ReNcell CX (cell line): ENCODE measurements around a stretch of chr18.

GRCh38 chr18:34822031-34822609 is 112.0 kb downstream of the DTNA start:
- PRO-cap, result no peak

- PRO-cap, result no peak
Observed at GRCh38 chr18:34977908-34978742, 63.1 kb upstream of the MAPRE2 start.

- PRO-cap, result no peak
Observed at GRCh38 chr18:35048062-35048494, 6.9 kb downstream of the MAPRE2 start.

GRCh38 chr18:35075121-35075758 is 34.0 kb downstream of the MAPRE2 start:
- PRO-cap, result no peak

DNA sequence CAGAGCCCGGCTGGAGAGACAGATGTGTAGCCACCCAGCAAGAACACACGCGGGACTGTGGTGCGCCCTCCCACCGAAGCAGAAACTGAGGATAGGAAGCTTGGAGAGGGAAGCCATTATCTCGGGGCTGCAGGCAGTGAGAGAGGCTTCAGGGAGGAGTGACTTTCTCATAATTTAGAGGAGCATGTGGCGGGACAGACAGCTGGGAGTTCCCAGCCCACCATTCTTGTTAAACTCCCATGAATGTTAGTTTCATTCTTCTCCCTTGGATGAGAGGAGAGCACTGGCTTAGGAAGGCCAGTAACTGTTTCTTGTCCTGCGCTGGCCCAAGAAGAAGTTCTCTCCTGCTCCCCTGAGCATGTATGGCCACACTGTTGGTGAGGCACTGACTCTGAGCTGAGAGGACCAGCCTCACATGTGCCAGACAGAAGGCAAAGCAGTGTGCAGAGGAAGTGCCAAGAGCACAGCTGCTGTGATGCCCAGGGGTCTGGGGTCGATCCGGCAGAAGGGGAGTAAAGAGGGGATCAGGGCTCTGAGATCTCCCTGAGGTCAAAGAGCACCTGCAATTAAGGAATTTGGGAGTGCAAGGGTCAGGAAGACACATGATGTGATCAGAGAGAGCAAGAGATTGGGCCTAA is 96.6 kb downstream of the MAPRE2 start:
- PRO-cap, result no peak

DNA sequence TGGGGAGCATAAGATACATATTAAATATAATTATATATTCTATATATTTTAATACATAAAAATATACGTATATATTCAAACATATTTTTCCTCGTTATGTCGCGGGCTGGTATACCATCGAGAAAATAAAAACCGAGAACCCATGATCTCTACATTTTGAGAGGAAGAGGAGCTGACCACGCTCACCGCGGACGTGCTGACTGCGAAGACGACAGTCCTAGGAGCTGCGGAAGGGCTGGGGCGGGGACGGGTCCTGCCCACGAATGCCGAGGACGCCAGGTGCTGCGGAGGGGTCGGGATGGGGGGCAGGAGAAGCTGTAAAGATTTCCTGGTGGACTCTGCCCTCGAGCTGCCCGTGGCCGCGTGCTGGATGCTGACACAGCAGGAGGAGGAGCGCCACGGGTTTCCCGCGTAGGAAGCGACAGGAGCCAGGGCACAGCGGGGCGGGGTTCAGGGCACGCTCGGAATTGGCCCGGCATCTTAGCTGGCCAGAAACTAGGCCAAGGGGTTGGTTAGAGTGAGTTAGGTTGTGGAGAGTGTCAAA is 22.3 kb downstream of the ZSCAN30 start:
- PRO-cap, result no peak

DNA sequence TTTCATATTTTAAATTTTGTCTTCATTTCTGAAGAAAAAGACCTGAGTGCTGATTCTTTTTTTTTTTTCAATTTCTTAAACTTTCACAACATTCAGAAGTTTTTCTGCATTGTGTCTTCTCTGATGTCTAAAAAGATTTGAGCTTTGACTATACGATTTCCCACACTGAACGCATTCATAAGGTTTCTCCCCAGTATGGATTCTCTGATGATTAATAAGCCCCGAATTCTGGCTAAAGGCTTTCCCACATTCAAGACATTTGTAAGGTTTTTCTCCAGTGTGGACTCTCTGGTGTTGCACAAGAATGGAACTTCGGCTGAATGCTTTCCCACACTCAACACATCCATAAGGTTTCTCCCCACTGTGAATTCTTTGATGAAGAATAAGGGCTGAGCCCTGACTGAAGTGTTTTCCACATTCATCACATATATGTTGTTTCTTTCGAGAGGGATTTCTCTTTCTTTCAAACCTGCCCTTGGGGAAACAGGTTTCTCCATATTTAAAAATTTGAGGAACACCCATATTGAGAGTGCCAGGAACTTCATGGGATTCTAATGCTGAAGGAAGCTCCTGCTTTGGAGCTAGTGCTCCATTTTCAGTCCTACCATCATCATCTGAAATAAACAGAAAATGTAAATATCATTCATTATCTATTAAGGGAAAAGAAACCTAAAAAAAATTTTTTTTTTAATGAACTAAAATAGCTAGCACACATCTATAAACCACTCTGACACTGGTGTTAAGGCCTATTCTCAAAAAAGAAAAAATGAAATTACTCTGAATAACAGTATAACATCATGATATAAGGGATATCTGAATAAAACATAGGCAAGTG is 6.8 kb downstream of the ZNF24 start:
- PRO-cap, result no peak

DNA sequence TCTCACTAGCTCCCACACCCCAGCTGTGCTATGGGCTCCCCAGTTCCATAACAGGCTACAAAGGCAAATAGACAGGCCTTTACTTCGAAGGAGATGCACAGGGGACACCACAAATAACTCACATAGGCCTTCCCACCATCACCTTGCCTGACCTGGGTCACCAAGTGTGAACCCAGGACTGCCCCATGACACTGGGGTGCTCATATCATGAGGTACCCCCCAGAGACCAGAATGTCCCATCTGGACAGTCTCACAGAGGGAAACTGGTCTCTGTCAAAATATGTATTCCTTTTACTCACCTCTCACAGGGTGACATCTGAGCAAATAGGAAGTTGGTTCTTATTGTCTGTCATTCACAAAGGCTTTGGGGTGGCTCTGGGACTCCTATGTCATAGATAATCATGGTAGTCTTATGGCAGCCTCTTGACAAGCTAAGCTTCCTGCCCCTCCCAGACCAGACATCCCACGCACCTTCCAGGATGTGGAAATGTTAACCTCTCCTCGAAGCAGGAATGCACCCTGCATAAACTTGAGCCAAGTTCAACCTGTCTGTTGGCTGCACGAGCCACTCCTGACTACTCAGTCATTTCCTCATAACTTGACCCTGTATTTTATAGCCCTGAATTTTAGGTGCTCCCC is 15.2 kb upstream of the INO80C start:
- PRO-cap, result no peak

DNA sequence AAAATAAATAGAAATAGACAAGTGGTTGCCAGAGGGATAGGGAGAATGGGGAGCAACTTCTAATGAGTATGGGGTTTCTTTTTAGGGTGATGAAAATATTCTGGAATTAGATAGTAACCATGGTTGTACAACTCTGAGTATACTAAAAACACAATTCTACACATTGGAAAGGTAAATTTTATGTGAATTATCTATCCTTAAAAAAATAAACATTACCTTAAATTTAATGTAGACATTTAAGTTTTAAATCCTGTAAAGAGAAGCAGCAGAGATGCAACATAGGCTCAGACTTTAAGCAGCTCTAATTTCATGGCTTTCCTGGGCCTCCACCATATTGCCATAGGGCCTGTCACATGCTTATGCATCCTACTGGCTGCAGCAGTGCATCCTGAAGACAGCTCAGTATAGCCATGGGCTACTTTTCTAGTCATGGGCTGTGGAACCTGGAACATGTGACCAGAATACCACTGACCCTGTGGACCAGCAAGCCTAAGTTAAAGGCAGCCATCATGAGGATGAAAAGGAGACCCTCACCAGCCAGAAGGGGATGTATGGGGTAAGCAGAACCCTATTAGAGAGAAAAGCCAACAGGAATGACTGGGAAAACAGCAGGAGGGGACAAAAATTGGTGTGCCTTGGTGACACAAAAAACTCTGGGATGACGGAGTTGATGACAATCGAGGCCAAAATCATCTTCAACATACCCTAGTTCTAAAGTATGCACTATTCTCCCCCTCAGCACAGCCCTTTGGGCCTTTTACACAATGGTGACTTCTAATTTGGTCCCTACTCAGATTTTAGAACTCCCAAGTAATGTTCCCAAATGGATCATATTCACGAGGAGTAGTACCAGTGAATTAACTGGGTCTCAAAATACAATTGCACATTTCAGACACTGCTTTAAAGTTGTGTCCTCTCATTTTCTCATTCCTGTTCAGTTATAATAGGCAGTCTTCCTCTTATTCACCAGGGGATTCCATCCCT is 10.8 kb downstream of the C18orf21 start:
- PRO-cap, result no peak

DNA sequence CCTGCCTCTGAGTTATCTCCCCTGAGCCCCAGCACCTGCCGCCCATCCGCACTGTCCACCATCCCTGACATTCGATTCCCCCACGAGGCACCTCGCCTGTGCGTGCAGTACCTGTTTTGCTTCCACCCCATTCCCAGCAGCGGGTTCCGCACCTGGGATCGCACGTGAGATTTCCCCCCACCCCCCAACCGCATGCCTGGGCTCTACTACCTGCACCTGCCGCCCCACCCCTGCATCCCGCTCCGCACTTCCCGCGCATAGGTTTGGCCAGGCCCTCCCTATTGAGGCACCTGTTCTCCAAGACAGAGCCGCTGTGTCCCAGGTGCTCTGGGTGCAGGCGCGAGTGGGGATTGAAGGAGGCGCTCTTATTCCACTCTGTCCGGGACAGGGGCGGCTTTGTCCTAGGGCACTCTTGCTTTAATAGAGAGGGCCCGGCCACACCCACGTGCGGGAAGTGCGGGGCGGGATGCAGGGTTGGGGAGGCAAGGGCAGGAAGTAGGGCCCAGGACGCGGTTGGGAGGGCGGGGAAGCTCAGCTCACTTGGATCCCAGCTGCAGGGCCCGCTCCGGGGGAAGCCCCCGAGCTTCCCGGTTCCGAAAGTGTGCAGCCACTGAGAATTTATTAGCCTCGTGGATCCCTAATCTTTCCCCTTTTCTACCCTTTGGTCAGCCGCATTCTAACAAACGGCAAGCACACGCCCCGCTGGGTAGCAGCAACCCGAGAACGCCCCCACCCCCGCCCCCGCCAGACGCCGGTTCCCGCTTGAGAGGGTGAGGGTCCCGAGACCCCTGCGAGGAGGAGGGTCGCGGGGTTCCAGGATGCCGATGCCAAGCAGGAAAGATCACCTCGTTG is 681 bp upstream of the MOCOS start:
- PRO-cap, result no peak

DNA sequence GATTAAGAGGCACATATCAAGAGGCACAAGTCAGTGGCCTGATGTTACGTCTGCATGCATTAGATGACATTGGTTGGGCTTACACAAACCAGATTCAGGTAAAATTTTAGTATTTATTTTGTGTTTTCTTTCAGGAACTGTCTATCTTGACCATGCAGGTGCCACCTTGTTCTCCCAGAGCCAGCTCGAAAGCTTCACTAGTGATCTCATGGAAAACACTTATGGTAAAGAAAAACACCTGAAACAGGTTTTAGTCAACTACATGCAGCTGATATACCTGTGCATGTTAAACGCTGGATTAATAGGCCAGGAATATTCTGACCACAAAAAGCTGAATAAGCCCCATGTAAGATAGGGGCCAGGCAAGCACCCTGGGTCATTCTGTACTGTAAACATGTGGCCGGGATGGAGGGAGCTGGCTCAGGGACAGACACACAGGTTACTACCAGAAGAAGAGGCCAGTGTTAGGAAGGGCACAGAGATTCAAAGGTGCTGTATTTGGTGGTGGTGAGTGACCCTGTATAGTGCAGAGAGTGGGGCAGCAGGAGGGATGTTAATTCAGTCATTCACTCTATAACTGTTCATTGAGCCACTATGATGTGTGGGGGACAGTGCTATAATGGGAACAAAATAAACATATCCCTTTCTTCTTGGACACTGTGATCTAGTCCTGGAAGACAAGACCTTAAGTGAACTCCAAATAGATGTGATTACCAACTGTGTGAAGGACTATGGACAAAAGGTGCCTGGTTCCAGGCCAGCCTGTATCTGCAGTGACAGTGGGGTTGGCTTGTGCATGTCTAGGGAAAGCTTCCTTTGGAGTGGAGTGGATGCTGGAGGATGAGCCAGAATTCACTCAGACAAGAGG is 8.1 kb downstream of the MOCOS start:
- PRO-cap, result no peak

GRCh38 chr18:36348826-36349368 is 51.4 kb downstream of the FHOD3 start:
- PRO-cap, result no peak

DNA sequence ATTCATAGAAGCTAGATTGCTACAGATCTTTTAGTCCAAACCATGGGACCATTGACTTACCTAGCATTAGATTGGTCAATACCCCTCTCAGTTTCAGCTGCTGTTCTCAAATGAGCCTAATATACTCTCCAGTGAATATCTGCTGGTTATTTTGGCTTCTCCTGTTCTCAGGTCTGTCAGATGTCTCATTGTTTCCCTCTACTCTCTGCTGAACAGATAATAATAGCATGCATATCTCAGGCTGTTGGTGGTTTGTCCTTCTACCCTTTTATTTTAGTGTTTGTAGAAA is 99.5 kb downstream of the FHOD3 start:
- PRO-cap, result no peak

- PRO-cap, result no peak
Observed at GRCh38 chr18:36693949-36694705, 134.7 kb downstream of the TPGS2 start.

- PRO-cap, result no peak
Observed at GRCh38 chr18:36829318-36829626, 345 bp downstream of the KIAA1328 start.

GRCh38 chr18:37450431-37450809 is 115.2 kb downstream of the CELF4 start:
- PRO-cap, result no peak

GRCh38 chr18:37995009-37995275 is 429.3 kb upstream of the CELF4 start:
- PRO-cap, result no peak

DNA sequence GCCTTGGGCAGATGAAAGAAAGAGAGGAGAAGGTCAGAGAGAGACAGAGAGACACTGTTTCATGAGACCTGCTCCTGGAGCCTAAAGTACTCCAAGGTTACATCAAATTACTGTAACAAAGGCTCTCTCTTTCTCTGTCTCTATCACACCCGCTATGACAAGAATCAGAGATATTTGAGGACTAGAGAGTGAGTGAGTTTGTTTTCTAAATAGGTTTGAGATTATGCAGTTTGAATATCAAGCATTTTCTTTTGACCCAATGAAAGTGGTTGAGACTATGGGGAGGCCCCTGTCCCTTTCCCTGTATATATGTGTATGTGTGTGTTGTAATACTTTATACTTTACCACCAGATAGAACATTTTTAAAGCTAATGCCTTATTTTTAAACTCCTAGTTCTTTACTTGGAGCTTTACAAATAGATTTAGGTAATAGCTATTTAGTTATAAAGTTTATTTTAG is 1869.8 kb upstream of the PIK3C3 start:
- PRO-cap, result no peak

DNA sequence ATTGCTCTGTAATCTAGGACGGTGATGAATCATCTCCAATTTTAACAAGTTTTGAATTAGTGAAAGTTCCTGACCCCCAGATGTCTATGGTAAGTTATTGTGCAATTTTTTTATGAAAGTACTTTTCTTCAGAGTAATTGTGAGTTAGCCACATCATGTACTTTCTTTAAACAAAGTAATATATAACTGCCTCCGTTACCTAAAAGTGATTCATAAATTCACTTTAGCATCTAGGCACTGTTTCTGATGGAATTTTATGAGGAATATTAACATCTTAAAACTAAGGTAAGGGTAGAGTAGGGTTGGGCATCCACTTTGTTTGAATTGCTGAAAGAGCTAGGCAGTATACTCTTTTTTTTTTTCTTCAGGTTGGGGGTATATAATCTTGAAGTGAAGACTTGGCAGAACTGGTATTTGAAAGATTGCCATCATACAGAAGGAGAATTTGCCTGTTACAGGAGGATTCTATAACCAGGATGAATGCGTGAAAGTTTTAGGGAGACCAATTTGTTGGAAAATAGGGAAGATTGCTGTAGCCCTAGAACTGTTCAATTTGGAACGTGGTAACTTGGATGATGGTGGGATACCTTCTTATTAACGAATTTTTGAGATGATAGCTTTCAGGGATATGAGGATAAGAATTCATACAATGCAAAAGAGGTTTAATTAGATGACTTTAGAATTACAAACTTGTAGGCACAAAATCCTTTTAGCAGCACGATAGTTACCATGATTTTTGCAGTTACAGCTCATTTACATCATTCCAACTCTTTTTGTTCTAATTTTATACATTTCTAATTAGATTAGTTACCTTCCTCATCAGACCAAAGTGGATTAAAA is 38.4 kb downstream of the PIK3C3 start:
- PRO-cap, result no peak

DNA sequence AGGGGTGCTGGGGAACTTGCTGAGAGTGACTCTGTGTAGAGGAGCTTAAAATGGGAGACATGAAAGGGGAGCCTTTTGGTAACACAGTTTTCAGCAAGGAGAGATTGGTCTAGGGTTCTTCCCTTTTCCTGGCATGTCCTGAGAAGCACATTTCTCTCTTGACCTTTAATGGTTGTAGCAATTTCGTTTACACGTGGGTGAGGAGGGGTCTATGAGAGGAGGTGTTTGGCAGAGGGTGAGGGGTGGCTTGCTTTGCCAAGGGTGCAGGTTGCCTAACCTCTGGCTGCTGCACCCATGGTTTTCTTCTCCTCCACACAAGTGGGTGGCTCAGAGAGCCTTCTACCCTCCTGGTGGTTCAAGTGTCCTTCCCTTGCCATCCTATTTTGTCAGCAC is 27.1 kb downstream of the SETBP1 start:
- PRO-cap, result no peak